M059J (cell line): ENCODE data around the genes TNFSF10, NCEH1 and SPATA16.

DNA sequence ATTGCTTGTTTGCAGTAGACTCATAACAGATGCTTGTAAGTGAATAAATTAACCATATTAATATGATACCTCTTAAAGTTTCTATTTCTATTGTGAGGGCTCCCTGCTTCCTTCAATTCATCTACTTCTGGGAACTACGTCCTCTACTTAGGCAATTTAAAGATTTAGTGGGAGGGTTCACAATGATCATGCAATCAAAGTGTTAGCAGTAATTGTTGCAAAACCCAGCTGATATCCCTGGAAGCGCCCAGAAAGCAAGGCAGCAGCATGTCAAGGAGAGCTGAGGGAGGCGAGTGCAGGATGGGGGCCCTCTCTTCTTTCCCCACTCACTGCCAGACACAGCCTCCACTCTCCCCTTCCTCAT is 6.4 kb downstream of the TMEM212 start:
- RAMPAGE, long total RNA = no peak

DNA sequence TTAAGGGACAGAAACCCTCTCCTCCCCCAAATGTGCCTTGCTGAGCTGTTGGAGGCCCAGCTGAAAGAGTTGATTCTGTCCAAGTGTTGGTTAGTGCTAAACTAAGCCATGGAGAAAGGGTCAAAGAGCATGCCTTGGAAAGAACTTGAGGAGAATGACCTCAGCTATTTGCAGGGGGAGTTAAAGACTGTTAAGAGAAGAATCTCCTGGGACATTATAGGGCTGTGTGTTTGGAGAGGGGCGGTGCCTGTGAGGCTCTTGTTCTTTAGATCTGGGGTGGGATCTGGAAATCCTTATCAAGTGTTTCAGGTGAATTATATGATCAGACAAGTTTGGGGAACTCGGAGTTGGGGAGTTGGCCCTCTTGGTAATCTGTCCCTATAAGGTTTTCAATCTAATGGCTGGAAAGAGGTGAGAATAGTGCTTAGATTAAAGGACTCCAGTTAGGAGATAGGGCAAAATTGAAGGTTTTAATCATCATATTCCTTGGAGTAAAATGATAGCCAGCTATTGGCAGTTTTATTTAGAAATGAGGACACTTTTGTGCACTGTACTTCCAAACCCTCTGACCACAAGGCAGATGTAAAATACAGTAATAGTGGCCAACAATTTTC is 13.1 kb downstream of the FNDC3B start:
- RAMPAGE, long total RNA = no peak

- RAMPAGE, long total RNA = no peak
Observed at GRCh38 chr3:172201011-172201689, 161.8 kb downstream of the FNDC3B start.

- RAMPAGE, long total RNA = no peak
Observed at GRCh38 chr3:172210900-172211496, 171.6 kb downstream of the FNDC3B start.

- RAMPAGE, long total RNA = no peak
Observed at GRCh38 chr3:172252418-172253099, 195.7 kb downstream of the GHSR start.

DNA sequence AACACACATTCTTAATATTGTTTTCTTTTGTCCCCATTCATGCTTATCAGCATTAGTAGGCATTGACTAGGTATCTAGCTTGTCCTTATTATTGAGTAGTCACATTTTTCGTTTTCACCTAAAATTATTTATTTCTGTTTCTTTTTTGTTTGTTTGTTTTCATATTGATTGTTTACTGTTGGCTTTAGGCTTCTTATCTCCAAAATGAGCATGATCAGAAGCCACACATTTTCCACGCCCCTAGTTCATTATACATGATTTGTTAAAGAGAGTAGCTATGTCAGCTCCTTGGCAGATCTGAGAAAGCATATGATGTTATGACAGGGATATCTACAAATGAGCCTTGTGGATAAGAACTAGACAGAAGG is 168.1 kb downstream of the GHSR start:
- RAMPAGE, long total RNA = no peak

DNA sequence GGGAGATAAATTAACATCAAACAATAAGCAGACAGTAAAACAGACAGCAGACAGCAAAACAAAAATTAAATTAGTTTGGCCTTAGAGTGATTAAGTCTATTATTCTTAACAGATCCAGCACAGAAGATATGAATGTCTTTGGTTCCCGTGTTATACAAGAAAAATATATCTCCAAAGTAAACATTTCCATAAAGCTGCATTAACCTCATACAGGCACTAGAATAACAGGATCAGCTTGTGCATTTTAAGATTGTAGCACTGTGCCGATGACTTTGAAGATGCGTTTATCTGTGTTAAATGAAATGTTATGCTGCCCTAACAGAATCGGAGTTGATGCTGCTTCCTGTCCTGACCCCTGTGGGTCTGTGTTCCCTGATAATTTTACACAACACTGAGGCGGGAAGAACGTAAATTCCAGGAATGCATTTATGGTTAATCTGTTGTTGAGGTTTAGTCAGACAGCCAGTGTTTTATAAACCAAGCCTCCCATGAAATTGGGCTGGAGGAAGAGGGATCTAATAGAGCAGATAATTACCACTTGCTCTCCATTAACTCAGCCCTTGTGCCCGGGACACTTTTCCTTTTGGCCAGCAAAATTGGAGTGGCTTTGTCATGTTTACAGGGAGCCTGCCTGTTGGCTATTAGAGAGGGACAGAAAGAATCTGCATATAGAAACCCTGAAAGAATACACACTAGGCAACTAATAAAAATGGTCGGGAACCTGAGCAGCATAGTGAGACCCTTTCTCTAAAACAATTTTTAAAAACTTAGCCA is 80.7 kb downstream of the GHSR start:
- RAMPAGE, long total RNA = no peak

DNA sequence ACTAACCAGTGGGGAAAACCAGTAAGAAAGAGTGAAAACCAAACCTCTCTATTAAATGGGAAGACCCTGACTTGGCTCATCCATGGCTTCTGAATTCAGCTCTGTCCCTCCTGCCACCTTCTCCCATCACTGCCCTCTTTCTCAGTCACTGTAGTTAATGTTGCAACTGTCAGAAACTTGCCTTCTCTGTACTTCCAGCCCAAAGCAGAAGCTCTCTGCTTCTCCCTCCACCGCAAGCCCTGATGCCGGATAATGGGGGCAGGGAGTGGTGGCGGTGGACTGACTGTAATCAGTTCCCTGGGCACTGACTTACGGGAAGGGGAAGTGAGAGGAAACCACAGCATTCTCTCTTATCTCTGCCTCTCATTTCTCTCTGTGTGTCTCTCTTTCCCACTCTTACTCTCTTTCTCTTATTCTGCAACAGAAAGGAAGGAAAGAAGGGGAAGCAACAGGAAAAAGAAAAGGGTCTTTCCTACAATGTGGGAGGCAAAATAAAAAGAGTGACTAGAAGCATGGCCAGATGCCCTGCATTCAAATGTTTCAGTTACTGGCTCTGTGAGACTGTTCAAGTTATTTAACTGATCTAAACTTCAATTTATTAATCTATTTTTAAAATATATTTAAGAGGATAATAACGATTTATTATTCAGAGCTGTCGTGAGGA is 10.8 kb downstream of the TNFSF10 start:
- RAMPAGE, long total RNA = no peak

DNA sequence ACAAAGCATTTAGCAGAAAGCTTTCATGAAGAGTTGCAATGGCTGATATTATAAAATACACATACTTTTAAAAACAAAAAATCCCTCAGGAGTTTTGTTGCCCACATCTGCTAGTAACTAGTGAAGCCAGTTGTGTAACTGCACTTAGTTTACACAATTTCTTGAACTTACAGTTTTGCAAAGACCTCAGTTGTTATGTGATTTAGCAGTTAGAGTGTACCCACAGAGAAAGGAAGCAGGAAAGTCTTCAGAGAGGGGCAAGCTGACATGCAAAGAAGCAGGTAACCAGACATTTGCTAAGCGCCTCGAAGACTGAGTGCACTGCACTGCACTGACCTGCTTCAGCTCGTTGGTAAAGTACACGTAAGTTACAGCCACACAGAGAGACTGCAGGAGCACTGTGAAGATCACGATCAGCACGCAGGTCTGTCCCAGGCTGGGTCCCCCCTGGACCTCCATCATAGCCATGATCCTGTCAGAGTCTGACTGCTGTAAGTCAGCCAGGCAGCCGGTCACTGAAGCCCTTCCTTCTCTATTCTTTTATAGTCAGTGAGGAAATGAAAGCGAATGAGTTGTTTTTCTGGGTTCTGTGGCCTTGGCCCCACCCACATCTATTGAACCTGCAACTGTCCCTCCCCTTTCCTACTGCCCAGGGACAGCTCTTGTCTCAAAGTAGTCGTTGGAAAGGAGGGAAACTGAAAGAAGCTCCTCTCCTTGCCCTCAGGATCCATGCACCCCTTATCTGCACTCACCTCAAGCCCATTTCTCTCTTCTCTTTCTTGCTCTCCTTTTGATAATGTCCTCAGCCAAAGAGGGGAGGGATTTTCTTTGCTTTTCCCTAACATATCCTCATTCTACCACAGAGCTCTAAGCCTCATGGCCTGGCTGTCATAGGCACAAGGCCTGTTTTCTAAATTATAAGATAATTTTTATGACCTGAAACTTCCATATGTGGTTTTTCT is at the start of gene TNFSF10:
Gene TNFSF10 (minus strand): TSS at position 514 of the 962 bp plus-strand sequence.
- RAMPAGE, long total RNA = no peak

DNA sequence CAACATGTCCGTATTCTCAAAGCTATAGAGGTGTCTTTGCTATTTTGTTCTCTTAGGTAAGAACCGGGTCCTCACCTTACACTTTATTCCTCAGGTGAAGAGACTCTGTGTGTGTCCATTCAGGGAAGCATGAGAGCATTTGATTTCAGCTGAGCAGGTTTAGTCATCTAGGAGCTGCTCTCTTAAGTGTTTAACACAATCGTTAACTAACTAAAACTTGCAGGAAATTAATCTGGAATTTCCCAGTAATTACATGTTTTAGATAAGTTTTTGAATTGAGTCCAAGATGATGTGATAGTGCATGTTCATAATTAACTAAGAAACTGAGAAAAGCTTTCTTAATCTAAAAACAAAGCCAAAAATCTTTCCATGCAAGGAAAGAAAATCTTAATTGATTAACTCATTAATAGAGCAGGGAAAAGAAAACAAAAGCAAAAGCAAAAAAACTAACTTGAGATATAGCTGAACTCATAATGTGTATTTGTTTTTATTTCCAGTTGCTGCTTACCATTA is 72.2 kb upstream of the TNFSF10 start:
- RAMPAGE, long total RNA = no peak

DNA sequence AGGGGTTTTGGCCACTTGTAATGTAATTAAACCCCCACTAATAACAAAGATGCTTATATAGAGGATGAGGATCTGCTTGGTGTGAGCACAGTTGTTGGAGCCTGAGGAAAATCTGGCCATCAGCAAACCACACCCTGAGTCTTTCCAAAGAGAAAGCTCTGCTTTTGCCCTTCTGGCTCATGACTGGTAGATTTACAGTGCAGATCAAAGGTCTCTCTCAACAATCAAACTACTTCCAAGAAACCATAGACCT is 78.3 kb upstream of the TNFSF10 start:
- RAMPAGE, long total RNA = no peak

- RAMPAGE, long total RNA = no peak
Observed at GRCh38 chr3:172678088-172678617, 32.7 kb downstream of the NCEH1 start.

DNA sequence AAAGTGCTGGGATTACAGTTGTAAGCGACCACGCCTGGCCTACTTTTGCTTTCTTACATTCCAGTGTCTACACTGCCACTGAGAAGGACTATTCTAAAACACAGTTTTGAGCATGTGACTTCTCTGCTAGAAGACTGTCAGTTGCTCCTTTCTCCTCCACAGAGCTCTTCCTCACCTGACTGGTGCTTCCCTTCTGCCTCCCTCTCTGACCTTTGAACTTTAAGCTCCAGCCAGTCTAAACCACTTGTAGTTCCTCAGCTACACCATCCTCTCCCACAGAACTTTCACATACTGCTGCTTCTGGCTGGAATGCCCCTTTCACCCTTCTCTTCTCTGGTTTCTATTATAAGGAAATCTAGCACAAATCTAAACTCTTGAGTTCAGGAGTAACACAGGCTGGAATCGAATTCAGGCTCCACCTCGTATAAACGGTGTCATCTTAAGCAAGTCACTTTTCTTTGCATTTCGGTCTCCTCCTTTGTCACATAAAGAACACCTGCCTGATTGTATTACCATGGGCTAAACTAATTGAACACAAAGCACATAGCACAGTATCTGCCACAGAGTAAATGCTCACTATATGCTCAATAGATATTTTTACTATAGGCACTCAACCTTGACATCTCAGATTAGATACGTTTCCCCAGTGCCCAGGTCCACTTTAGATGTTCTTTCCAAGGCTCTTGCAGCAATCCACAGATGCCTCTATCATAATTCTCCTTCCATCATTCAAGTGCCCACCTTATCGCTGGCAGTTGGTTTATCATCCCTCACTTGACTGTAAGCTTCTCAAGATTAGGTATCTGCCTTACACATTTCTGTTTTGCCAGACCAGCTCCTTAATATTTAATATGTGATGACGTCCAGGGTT is 8.9 kb downstream of the NCEH1 start:
- RAMPAGE, long total RNA = no peak

DNA sequence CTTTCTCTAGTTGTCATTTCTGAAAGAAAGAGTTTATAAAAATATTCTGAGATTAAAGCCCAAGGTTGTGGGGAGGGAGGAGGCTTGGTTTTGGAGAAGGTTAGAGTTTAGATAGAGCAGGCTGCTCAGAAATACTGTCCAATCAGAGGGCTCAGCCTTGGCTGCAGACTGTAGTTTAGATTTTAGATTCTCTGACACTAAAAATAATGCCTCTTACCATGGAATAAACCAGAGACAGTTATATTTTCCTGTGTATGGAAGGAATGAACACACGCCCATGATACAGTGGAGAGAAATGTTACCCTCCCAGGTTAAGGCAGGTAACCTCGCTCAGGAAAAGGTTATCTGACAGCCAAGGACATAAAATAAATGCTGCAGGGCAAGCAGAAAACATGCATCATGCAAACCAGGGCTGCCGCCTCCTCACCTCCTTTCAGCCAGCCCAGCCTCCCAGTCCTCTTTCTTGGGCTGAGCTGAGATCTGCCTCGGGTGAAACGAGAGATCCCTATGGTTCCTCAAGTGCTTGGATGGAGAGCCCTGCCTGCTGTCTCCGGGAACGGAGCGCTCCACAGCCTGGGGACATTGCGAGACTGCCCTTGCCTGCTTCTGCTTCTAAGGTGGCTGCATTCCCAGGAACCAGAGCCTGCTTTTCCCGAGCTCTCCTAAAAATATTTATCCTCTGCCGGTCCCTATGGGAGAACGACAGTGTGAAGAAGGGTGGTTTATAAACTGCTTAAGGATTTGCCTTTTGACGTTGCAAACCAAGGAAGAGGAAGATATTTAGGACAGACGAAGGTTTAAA is 874 bp downstream of the NCEH1 start:
- RAMPAGE, long total RNA = no peak

DNA sequence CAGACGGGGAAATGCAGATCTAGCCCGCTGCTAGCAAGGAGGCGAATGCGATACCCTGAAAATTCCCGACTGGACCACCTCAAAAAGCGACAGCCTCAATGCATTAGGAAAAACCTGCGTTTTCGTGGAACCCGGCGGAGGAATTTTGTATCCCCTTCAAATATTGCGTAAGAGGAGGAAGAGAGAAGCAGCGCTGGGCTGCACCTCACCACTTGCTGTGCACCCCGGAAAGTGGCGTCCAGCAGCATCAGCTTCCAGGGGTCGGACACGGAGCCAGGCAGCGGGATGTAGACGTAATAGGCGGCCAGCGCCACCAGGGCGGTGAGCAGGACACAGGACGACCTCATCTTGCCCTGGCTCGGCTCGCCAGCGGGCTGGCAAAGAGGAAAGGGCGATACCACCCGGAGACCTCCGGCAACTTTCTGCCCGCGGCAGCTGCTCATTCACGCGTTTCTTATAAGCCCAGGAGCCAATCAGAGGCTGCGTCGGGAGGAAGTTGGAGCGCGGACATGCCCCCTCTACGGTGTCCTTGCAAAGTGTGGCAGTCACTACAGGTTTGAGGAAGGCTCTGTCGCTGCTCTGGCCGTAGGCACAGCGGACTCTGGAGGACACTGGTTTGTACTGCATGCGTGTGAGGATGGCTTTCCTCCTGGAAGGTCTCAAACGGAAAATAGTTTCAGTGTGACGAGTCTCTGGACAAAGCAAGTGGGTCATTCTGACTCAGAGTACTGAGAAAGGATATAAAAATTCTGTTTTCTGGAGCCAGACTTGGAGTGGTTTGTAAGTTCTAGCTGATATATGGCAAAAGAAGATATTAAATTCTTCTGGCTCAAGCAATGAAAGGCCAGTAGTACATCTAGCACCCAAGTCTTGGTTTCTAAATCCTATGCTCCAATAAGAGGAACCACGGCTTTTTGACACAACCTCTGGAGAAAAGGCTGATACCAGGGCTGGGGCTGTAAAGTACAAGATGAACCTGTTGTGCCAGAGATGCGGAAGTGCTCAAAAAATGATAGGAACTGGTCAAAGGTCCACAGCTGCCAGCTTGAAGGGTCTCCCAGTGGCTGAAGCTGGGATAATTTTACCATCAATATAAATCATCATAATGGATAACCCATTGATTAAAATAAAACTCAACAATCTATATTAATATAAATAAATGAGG is at the start of gene NCEH1:
Gene NCEH1 (minus strand): TSS at position 430 of the 1,165 bp plus-strand sequence.
- RAMPAGE, long total RNA = no peak

- RAMPAGE, long total RNA = no peak
Observed at GRCh38 chr3:173006979-173007475, 134.0 kb downstream of the SPATA16 start.

- RAMPAGE, long total RNA = no peak
Observed at GRCh38 chr3:173140962-173141303, at the start of gene SPATA16. Gene SPATA16, minus strand, starts transcription at chr3:173141235.

DNA sequence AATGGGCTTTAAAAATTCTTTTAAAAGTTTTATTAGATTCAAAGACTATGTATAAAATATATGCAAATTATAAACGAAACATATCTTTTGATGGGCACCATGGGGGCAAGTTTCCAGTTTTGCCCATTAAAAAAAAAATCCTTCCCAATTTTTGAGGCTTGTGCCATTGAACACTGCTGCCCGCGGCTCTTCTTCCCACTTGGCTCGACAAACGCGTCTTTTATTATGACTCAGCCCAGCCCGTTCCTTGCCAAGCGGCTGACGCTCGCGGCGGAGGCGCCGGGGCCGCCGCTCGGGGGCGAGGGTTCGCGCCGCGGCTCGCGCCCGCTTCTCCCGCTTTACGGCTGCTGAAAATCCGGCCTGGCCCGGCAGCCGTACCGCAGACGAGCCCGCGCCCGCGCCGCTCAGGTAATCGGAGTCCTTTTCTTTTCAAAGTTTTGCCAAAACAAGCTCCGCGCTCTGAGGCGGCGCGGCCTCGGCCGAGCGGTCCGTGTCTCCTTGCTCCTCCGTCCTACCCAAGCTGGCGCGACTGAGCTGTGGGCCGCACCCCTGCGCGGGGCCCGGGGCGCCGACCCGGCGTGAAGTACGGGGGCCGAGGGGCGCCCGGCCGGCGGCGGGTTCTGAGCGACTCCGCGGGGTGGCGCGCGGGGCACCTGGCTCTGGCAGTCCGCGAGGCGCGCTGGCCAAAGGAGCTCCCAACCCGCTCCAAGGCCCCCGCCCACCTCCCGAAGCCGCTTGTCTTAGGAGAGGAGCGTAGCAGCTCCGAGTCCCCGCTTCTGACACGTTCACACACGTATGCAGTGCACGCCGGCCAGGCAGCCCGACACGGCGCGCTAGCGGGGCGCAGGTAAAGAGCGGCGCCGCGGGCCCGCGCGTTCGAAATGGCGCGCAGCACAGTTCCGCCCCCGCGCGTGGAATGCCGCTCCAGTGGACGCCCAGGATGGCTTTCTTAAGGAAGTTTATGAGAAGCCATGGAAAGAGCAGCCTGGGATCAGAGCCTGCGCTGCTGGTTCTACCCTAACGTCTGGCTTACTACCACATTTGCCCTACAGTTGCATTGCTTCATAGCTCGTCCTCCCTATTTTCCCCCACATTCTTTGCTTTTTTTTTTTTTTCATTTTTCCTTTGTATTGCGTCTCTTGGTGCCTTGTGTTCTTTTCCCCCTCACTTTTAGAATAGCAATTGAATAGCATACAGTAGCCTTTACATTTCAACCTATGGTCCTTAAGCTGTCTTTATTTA is 418.1 kb upstream of the NAALADL2 start:
- RAMPAGE, long total RNA = no peak

DNA sequence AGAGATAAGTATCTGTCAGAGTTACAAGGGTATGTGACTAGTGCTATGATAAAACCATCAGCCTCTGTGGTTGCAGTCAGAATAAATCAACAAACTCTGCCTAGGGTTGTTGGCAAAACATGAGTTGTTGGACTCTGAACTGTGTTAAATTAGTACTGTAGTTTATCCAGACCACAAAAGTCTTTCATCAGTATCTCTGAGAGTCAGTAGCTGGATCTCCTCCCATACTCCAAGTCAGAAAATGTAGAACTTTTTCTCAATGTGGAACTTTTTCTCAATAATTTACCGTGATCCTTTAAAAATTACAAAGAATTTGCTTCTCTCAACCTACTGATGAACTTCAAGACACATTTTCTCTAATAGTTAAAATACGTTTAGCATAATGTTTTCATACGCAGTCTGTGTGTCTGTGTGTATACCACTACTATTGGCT is 918.5 kb downstream of the NAALADL2 start:
- RAMPAGE, long total RNA = no peak

- RAMPAGE, long total RNA = no peak
Observed at GRCh38 chr3:176927168-176927736, 270.0 kb downstream of the TBL1XR1 start.